Epithelial cell of esophagus (primary cell): ENCODE data around the genes GYPA and REELD1.

GRCh38 chr4:143372192-143373073 lies 35.8 kb downstream of the GAB1 start:
- RRBS: no CpG with 5 or more reads among the region's 2 CpGs

GRCh38 chr4:143420244-143420643 lies 83.6 kb downstream of the GAB1 start:
- RRBS: no CpG with 5 or more reads among the region's 2 CpGs

- RRBS: no CpG with 5 or more reads among the region's 16 CpGs
Observed at GRCh38 chr4:143513178-143513405, 410 bp upstream of the SMARCA5 start.

- RRBS: no CpG with 5 or more reads among the region's 3 CpGs
Observed at GRCh38 chr4:143517179-143517785, 3.8 kb downstream of the SMARCA5 start.

DNA sequence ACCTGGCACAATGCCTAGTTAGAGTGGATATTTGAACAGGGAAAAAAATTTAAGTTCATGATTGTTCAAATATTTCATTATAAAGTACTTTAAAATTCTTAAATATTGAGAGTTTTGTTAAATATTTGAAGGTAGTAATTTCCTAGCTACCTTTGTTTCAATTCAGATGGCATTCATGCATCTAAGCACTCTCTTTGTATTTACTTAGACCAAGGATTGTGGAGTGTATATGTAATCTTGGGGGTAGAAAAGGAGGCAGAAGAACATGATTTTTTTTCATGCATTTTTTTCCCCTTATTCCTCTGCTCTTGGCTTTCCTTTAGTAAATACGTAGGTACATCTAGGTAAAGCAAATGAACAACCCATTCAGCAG lies 18.5 kb downstream of the SMARCA5 start:
- RRBS: no CpG with 5 or more reads among the region's 1 CpG

- RRBS: no CpG with 5 or more reads among the region's 2 CpGs
Observed at GRCh38 chr4:144140464-144140811, at the start of gene GYPA. TSS of gene GYPA (minus strand) at chr4:144140718.

GRCh38 chr4:144646436-144647007 lies 566 bp downstream of the HHIP start:
- RRBS: 3% methylated on average over 3 of the region's 27 CpGs

- RRBS: no CpG with 5 or more reads among the region's 4 CpGs
Observed at GRCh38 chr4:145178716-145179088, 1.7 kb downstream of the OTUD4 start.

- RRBS: no CpG with 5 or more reads among the region's 3 CpGs
Observed at GRCh38 chr4:145182928-145183371, 2.6 kb upstream of the OTUD4 start.

GRCh38 chr4:145480987-145481395 lies 662 bp upstream of the SMAD1 start:
- RRBS: no CpG with 5 or more reads among the region's 8 CpGs

GRCh38 chr4:145557826-145558316 lies 61.3 kb upstream of the MMAA start:
- RRBS: no CpG with 5 or more reads among the region's 4 CpGs

- RRBS: no CpG with 5 or more reads among the region's 4 CpGs
Observed at GRCh38 chr4:146028917-146029215, 90.2 kb upstream of the ZNF827 start.

- RRBS: no CpG with 5 or more reads among the region's 4 CpGs
Observed at GRCh38 chr4:146214302-146214645, at the start of gene REELD1. TSS of gene REELD1 (plus strand) at chr4:146214538.

DNA sequence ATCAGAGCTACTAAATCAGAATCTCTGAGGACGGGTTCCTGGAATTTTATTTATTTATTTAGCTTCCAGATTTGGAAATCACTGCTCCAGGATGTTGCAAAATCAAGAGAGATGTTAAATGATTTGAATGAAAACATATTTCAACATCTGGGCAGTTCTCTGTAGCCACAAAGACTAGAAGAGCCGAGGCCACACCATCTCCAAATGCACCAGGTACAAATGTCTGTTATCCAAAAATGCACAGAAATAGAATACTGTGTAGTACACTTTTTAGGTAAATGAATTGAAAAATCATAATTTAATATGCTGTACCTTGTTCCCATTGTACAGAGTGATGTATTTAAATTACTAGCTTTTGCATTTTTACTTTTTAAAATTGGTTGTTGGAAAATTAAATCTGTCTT lies 151.1 kb upstream of the TTC29 start:
- RRBS: no CpG with 5 or more reads among the region's 2 CpGs

DNA sequence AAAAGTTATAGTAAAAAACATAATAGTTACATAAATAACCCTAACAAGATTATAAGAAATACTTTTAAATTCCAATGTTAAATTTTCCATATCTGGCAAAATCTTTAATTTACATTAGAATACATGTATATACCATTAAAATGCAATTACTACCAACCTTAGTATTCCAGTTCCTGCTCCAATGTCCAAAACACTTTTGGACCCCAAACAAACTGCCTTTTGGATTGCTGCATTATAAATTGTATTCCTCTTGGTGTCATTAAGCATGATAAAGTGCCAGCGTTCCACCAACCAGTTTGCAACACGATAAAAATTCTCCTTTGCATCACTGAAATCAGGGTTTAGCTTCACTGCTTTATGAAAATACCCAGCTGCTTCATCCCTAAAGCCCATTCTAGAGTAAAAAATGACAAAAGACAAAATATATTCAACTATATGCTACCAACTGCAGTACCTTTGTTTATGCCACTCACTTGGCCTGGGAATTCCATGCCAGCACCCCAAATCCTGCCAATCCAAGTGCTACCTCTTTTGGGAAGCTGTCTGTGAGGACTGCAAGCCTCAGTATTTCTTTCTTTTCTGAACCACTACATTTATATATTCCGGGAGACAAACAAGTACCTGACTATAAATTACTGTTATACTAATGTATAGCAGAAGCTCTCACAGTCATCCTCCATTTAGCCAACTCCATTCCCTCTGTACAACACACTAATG lies 10.3 kb downstream of the PRMT9 start:
- RRBS: no CpG with 5 or more reads among the region's 3 CpGs

DNA sequence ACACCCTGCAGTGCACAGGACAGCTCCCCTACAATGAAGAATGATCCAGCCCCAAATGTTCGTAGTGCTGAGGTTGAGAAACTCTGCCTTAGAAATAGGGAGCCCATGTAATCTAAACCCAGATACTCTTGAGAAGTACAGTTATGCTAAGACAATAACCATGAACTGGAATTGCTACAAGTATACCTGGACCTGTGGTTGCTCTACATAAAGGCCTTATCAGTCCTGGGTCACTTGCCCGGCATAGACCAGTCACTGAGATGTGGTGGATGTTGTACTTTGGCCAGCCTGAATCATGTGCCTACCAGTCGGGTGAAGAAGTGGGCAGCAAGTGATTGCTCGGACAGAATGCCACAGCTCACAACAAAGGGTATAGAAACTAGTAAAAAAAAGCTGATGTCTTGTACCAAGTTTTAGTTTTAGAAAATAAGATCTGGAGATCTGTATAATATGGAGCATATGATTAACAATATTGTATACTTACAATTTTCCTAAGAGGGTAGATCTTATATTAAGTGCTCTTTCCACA lies 16.2 kb downstream of the ARHGAP10 start:
- RRBS: no CpG with 5 or more reads among the region's 4 CpGs

DNA sequence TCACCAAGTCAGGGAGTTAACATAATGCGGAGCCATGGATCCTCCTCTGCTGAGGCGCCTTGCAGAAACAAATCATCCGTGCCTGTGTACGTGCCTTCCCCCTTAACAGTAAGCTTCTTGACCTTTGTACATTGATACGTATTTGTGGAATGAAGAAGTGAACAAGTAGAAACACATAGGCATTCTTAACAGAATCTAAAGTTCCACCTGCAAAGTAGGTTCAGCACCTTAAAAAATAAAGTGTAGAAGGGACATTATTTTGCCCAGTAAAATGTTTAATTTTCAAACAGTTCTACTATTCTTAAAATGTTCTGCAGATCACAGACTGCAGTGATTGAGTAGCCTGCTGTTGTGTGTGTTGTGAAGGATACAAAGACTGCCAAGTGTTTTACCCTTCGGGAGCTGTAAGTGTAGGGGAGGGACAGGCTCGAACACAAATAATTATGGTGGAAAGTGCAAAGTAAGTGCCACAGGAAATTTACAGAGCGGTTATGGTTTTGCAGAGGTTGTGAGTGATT lies 61.9 kb downstream of the ARHGAP10 start:
- RRBS: no CpG with 5 or more reads among the region's 8 CpGs

GRCh38 chr4:147909002-147909622 lies 177.2 kb downstream of the ARHGAP10 start:
- RRBS: no CpG with 5 or more reads among the region's 2 CpGs

DNA sequence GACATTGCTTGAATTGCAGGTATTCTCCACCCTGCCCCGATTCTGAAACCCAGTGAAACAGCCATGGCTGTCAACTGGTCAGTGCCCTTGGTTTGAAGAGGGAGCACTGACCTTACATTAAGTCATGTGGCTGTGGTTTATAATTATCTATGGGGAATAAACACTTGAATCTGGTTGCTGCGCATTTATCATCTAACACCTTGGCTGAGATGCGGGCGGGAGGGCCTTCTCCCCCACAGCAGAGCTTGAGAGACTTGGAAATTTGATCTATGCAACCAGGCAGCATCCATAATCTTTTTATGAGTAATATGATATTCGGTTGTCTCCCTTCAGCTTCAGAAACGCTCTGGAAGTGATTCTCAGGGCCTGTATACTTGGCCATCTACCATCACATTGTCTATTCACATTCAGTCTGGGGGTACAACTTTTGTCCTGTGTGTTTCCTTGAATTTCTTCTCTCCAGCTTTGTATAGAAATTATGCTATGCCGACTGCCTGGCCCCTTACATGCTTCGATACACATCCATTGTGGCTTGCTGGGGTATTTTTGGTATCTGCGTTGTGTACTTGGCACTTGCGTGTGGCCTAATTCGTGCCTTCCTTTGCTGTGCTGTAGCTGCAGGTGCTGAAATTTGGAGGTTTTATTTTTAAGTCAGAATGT lies 321.5 kb downstream of the ARHGAP10 start:
- RRBS: no CpG with 5 or more reads among the region's 11 CpGs